Metastatic Liver Carcinoma in the Adrenal Gland (tissue), 2 donors: ENCODE measurements around the gene RMC1.

- PRO-cap, 2 experiments: no peak in any of the 2 experiments
Measured at GRCh38 chr18:22192919-22193898, 23.8 kb downstream of the GATA6 start.

DNA sequence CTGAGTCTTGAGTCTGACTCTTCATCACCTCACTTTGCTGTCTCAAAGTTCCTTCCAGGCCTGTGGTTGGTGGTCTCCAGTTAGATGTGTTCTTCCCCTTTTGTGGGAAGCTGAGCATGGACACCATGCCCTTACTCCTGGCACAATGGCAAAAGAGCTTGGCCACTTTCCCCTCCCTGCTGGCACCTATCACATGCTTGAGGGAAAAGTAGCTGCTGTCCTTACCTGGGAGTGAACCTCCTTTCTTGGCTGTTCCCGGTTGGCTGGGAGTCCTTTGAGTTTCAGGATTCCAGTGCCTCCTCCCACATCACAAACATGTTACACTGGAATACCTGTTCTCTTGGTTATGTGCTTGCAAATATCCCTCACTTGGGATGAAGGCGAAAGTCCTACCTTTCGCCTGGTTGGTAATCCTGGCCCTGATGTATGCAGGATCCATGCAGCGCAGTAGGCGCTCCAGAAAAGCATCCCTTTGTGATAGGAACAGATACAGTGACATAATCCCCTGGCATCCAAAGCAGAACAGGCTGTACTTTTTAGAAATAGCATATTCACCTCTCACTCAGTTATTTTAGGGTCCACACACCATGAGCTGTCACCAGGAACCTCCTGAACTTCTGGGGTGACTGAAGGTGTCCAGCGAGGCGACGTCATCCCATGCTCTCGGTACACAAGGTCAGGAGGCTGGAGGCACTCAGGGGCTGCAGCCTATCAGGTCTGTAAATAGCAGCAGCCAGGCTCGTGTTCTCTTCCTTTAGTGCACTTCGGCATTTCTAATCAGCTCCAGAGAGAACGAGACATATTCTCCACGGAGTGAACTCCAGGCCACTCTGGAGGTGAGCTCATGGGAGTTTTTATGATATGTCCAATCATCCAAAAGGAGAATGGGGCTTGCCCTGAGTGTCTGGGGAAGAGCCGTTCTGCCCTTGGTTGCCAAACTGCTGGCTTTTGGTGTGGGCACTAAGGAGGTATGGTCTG lies 98.1 kb downstream of the GATA6 start:
- PRO-cap, 2 experiments: no peak in any of the 2 experiments

DNA sequence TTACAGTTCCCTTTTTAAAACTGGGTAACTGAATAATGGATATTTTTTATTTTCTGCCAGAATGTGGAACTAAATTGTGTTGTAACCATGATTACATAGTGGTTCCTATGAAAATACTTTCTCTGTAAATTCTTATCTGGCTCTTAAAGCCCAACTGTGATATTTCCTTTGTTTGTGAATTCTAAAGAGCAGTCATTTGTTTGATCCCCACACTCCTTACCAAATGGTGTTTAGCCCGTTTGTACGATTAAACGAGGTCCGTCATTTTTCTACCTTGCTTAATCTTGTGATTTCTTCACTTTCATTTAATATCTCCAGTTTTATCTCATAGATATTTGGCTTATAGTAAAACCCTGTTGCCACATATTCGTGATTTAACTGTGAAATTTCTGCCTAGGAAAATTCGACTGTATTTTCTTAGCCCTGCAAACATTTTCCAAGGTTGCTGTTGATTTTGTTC lies 116.3 kb downstream of the CTAGE1 start:
- PRO-cap, 2 experiments: no peak in any of the 2 experiments

- PRO-cap, 2 experiments: no peak in any of the 2 experiments
Measured at GRCh38 chr18:22324010-22324459, 93.7 kb downstream of the CTAGE1 start.

- PRO-cap, 2 experiments: peak in 2 of 2 experiments; most common plus-strand start chr18:22428085 (in 2); most common minus-strand start chr18:22427937 (in 1)
Measured at GRCh38 chr18:22427871-22428208, 10.1 kb upstream of the CTAGE1 start.

- PRO-cap, 2 experiments: no peak in any of the 2 experiments
Measured at GRCh38 chr18:22470483-22471407, 53.0 kb upstream of the CTAGE1 start.

DNA sequence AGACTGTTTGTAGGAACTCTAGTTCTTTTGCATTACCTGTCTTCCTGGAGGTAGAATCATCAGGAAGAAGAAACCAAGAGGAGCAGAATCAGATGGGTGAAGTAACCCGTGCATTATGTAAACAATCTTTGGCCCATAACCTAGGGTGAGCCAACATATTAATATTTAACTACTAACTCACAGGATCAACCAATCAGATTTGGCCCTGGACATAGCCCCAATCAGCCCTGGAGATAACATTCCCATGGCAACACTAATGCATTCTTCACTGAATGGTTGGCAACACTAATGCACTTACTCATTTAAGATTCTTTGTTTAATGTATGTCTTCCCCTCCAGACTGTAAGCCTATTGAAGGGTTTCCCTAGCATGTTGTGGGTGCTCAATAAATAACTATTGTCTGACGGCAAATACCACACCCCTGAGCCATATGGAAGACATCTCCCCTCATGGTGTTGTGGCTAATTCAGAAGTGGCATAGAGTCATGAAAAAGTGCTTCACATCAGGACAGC lies 72.0 kb upstream of the CTAGE1 start:
- PRO-cap, 2 experiments: no peak in any of the 2 experiments

DNA sequence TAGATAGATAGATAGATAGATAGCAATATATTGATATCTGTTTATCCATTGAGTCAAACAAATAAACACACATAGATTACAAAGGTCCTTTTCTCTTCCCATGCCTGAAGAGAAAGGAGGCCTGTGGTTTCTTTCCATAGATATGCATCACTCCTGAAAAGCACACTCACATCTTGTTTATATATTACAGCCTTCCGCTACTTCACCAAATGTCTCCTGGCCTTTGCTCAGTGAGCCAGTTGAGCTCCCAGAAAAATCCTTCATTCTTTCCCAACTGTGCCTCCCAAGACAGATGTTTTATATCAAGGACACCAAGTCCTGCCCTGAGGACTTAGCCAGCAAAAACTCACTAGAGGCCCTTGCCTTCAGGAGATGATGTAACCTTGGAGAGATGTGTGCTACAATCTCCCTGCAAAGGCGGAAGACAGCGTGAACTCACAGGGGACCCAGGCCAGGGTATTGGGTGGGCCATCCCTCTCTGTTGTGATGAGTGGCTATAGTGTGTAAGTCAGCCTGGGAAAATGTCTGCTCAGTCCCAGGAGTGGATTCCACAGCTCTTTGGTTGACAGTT lies 86.0 kb upstream of the CTAGE1 start:
- PRO-cap, 2 experiments: no peak in any of the 2 experiments

GRCh38 chr18:22517311-22517893 lies 99.7 kb upstream of the CTAGE1 start:
- PRO-cap, 2 experiments: no peak in any of the 2 experiments

GRCh38 chr18:22536437-22536952 lies 118.8 kb upstream of the CTAGE1 start:
- PRO-cap, 2 experiments: no peak in any of the 2 experiments

DNA sequence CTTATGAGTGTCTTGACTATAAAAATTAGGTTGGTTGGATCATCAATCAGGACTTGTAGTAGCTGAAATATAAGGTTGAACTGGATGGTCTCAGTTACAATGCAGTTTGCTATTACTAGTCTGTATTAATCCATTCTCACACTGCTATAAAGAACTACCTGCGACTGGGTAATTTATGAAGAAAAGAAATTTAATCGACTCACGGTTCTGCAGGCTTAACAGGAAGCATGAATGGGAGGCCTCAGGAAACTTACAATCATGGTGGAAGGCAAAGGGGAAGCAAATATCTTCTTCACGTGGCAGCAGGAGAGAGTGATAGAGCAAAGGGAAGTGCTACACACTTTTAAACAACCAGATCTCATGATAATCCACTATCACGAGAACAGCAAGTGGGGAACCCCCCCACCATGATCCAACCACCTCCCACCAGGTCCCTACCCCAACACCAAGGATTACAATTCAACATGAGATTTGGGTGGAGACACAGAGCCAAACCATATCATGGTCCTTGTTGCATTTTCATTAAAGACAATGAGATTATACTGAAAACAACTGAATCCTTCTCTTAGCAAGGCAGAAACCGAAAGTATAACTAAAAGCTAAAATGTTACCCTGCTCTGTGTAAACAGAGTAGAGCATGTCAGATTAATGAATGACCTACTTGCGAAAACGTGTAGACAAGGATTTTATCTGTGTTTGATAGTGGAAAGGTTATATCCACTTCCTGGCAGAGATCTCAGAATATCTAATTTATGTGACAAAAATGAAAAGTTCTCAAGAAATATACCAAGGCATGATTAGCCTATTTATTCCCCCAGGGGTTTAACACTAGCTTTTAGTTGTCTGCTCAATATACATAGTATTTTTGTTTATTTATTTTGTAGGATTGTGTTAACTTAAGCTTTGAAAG lies 60.1 kb upstream of the RBBP8 start:
- PRO-cap, 2 experiments: no peak in any of the 2 experiments

- PRO-cap, 2 experiments: no peak in any of the 2 experiments
Measured at GRCh38 chr18:22975306-22975735, 42.2 kb downstream of the RBBP8 start.

- PRO-cap, 2 experiments: no peak in any of the 2 experiments
Measured at GRCh38 chr18:22978334-22978896, 45.3 kb downstream of the RBBP8 start.

GRCh38 chr18:23136795-23137197 lies 1.5 kb downstream of the CABLES1 start:
- PRO-cap, 2 experiments: no peak in any of the 2 experiments

- PRO-cap, 2 experiments: no peak in any of the 2 experiments
Measured at GRCh38 chr18:23357700-23358415, 79.9 kb downstream of the TMEM241 start.

DNA sequence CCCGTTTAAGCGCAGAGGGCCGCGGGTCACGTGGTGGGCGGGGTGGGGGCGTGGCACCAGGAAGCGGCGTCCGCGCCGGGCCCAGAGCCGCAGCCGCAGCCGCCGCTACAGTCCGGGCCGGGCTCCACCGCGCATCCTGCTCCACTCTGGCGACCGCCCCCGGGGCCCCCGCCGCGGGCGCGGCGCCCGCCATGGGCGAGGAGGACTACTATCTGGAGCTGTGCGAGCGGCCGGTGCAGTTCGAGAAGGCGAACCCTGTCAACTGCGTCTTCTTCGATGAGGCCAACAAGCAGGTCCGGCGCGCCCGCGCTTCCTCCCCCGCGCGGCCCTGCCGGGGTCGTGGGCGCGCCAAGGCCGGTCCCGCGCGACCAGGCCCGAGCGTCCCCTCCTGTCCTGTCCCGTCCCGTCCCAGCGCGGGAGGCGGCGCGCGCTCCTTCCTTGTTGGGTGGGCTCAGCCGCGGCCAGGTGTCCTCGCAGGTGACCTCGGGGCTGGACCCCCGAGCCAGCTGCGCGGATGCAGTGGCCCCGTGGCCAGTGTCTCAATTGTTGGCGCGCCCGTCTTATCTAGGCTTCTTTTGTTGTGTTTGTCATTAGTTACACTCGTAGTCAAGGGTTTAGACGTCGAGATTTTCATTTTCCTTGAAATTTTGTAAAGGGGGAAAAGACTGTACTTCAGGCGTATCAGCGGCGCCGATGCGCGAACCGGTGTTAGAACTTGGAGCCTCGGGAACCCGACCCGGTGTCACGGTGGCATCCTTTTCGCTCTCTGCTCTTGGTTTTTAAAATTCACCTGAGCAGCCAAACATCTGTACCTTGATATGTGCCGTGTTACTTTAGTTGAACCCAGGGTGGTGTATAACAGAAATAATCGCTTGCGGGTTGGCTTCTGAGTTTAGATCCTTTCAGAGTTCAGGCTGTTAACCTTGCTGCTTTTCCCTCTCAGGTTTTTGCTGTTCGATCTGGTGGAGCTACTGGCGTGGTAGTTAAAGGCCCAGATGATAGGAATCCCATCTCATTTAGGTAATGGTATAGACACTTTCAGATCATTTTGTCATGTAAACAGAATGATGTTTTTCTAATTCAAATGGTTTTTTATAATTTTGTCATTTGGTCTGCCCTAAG lies at the start of gene RMC1:
Gene RMC1 (plus strand): TSS at position 84 of the 1,122 bp plus-strand sequence.
- PRO-cap, 2 experiments: peak in 2 of 2 experiments; most common plus-strand start position 96 of the sequence (in 2)

DNA sequence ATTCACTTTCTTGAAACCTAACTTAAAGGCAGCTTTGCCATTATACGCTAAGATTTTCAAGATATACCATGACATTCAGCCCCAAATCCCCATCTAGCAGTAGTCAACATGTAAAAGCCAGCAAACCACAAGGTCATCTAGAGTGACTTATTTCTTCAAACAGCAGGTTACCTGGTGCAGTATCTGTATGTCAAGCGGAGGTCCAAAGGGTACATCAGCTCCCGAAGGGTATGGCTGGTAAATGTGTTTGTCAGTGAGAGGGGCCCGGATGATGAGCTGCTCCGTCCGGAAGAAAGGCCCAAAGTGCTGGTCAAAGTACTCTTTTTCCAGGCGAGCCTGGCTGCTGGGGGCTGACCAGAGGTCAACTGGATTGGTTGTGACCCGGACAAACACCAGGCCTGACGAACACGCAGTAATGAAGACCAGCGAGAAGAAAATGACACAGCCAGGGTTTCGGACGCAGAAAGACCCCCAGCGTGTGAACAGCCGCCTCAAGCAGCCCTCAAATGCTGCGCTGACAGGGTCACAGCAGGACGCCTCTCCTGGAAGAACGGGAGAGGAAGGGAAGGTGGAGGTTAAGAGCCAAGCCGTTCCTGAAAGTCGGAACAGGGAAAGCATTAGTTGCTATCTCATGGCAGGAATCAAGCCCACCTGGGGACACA lies 30.1 kb downstream of the NPC1 start:
- PRO-cap, 2 experiments: no peak in any of the 2 experiments

- PRO-cap, 2 experiments: no peak in any of the 2 experiments
Measured at GRCh38 chr18:23612350-23612916, 26.1 kb upstream of the NPC1 start.

GRCh38 chr18:23619906-23620269 lies 33.6 kb upstream of the NPC1 start:
- PRO-cap, 2 experiments: no peak in any of the 2 experiments

DNA sequence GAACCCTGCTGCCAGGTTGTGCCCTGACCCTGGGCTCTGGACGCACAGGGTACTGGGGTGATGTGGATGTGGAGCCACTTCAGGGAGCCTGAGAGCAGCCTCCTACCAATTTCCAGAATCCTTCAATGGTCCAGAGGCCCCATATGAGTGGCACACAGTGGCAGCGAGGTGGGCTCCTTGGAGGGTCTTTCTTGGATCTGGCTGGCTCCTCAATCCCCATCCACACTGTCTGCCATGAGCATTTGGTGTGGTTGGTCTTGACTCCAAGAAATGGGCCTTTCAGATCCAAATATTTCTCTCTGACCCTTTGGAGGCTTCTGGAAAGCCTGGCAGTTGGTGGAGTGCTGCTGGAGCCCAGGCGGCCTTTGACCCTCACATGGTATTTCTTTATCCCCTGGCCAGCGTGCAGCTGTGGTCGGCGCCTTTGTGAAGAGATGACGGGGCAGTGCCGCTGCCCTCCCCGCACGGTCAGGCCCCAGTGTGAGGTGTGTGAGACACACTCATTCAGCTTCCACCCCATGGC lies 157.9 kb downstream of the LAMA3 start:
- PRO-cap, 2 experiments: peak in 2 of 2 experiments; most common plus-strand start position 427 of the sequence (in 2)